Subcutaneous adipose tissue (tissue), 3 donors: ENCODE results near the genes CNTN6 and CNTN4.

DNA sequence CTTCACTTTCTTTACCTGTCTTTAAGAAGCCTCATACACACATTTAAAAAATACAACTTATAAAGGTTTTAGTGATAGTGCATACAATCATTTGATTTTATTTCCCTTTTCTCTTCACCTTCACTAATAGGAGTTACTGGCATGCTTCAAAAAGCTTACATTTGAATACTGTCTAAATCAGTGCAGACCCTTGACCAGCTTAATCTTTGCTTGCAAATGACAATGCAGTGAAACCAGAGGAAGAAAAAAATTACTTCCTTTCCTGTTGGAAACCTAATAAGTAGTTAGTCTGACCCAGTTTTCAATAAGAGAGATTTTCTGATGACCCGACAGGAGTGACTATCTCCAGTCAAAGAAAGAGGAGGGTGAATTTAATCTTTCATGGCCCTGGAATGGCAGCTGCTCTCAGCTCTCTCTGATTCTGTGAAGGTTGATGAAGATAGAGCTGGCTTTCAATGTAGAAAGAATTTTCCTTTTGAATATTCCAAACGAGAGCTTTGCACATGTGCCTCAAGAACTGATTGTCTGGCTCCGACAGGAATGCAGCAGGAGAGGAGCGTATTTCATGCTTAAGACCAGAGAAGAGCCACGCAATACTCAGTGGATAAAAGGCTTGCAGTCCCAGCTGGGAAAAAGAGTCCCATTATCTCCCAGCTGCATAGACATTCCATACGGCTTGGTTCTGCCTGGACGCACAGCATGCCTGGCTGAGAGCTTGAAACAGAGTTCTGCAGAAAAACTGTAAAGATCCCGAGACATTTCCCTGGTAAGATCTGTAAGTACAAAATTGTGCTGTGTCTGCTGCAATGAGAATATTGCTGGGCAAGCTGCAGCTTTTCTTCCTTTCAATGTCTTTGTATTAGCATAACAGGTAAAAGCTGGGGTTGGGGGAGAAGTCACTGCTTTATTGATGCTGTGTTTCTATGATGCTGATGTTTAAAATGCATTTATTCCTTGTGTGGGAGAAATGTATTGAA lies at the start of gene CNTN6:
TSS of gene CNTN6 (plus strand) at position 670 of the 977 bp plus-strand sequence.
- PRO-cap = no peak
- RAMPAGE, long total RNA, 3 experiments = no peak in any of the 3 experiments

- PRO-cap = bidirectional peak, plus-strand start at chr3:2098866, minus-strand start at chr3:2098656
- RAMPAGE, long total RNA, 3 experiments = start-site peak on the plus strand in 2 of 3 experiments, at chr3:2098876-2098962 at its widest, 16 to 26 reads per replicate
Measured at GRCh38 chr3:2098338-2099038, at the start of gene CNTN4. CNTN4 (plus strand) TSS chr3:2098866.

DNA sequence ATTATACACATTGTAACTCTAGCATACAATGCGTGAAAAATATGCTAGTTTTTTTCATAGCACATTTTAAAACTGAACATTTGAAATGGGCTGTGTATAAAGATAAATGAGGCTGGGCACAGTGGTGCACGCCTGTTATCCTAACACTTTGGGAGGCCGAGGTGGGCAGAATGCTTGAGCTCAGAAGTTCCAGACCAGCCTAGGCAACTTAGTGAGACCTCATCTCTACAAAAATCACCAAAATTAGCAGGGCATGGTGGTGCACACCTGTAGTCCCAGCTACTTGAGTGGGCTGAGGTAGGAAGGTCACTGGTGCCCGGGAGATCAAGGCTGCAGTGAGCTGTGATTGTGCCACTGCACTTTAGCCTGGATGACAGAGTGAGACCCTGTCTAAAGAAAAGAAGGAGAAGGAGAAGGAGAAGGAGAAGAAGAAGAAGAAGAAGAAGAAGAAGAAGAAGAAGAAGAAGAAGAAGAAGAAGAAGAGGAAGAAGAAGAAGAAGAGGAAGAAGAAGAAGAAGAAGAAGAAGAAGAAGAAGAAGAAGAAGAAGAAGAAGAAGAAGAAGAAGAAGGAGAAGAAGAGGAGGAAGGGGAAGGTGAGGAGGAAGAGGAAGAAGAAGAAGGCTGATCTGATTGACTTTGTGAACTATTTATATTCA lies 188.7 kb downstream of the CNTN4 start:
- PRO-cap = no peak
- RAMPAGE, long total RNA, 3 experiments = no peak in any of the 3 experiments

DNA sequence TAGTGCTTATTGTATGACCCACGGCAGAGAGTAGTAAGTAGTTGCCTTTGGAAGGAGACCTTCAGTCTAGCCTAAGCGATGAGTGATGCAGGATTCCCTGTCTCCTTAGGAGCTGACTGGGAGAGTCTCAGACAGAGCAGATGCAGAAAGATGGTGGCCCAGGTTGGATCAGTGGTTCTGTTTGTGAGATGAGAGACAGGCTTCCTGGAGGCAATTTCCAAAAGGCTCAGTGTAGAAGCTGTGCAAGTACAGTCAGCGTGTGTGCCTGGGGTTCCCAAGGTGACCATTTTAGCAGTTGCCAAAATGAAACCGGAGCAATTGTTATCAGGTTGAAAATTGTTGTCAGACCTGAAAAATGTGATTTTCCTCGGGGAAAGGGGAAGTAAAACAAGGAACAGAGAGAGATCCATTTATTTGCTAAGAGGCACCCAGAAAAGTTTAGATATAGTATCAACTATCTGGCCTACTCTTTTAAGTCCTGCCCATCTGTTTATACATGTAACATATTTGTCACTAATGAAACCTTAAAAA lies 755 bp upstream of the IL5RA start:
- PRO-cap = no peak
- RAMPAGE, long total RNA, 3 experiments = no peak in any of the 3 experiments

GRCh38 chr3:3157498-3158060 lies 21.9 kb downstream of the CRBN start:
- PRO-cap = no peak
- RAMPAGE, long total RNA, 3 experiments = no peak in any of the 3 experiments

GRCh38 chr3:4338875-4339783 lies 36.0 kb downstream of the SETMAR start:
- PRO-cap = no peak
- RAMPAGE, long total RNA, 3 experiments = no peak in any of the 3 experiments

DNA sequence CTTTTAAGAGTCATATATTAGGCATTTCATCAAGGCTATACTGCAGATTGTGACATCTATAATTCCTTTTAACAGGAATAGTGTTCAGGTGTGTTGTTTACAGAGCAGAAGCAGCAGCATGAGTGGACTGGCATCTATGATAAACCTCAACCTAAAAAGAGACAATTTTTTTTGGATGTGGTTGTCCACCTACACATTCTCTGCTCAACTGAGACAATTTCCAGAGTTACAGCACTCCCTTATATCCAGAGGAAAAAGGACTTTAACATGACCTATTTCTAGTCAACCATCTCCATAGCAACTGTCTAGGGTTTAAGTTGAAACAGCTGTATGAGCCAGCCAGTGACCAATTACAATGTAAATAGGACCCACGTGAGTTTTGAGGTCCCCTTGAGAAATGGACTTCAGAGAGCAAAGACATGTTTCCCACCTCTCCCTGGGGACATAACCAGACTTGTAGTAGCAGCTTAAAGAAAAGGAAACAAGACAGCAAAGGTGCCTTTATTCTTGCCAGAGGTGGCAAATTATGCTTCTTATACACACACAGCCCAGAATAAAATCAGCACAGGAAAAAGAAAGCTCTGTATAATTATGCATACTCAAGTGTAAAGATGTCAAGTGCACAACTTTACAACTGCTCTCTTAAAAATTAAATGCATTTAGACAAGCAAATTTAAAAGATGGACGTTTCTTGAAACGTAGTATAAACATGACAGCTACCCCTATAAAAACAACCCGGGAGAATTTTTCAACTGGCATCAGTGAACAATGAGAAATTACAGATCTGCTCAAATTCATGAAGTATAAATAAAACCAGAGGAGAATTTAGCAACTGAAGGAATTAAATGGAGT lies 40.3 kb downstream of the SUMF1 start:
- PRO-cap = no peak
- RAMPAGE, long total RNA, 3 experiments = no peak in any of the 3 experiments

- PRO-cap = unidirectional peak, minus-strand start at chr3:4584525; unidirectional peak, minus-strand start at chr3:4584545
- RAMPAGE, long total RNA, 3 experiments = no peak in any of the 3 experiments
Measured at GRCh38 chr3:4584034-4584905, 91.1 kb downstream of the ITPR1 start.

DNA sequence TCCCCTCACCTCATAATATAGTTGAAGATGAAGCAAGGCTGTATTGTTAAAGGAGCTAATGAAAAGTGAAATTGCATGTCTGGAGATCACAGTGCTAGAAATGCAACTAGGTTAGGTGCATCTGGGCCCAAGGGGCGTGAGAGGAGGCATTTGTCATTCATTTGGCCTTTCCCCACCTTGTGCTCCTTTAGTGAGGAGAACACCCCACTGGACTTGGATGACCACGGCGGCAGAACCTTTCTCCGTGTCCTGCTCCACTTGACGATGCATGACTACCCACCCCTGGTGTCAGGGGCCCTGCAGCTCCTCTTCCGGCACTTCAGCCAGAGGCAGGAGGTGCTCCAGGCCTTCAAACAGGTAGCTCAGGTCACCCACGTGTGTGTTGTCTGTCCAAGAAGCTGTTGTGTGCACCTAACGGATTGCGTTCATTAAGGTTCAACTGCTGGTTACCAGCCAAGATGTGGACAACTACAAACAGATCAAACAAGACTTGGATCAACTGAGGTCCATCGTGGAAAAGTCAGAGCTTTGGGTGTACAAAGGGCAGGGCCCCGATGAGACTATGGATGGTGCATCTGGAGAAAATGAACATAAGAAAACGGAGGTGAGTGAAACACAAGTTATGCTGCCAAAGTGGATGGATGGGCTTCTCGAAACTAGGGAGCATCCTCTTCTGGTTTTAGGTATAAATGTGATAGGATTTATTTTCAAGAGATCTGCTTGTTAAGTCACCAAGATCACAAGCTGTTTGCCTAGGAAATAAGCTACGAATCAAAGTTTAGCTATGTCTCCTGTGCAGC lies 190.2 kb downstream of the ITPR1 start:
- PRO-cap = no peak
- RAMPAGE, long total RNA, 3 experiments = start-site peak on the plus strand in 1 of 3 experiments, centred at positions 282 to 525 of the sequence, 15 to 20 reads per replicate

DNA sequence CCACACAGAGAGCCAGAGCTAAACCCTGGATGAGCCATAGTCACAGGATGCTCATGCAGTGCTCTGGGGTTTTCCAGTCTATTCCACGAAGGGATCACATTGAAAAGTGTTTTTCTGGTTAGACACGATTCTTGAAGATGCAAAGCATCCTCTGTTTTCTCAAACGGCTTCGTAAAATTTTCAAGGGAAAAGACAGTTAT lies 230.0 kb downstream of the ITPR1 start:
- PRO-cap = no peak
- RAMPAGE, long total RNA, 3 experiments = no peak in any of the 3 experiments

DNA sequence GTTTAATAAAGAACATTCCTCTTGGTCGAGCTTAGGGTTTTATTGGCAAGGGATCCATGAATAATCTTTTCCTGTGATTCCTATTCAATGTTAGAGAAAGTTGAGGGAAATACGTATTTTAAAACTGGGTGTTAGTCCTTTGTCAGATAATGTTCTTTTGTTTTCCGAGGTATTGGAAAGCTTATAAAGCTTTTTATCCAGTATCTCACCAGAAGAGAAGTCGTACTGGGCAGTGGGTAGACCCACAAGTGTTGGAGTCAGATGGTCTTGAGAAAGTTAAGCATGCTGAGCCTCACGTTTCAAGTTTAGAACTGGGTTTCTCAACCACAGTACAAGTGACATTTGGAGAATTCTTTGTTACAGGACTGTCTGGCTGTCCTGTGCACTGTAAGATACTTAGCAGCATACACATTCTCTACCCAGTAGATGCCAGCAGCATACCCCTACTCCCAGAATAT lies 212.3 kb upstream of the BHLHE40 start:
- PRO-cap = no peak
- RAMPAGE, long total RNA, 3 experiments = no peak in any of the 3 experiments

GRCh38 chr3:4776295-4776953 lies 202.8 kb upstream of the BHLHE40 start:
- PRO-cap = no peak
- RAMPAGE, long total RNA, 3 experiments = no peak in any of the 3 experiments

GRCh38 chr3:4807373-4807697 lies 171.9 kb upstream of the BHLHE40 start:
- PRO-cap = unidirectional peak, minus-strand start at chr3:4807424
- RAMPAGE, long total RNA, 3 experiments = no peak in any of the 3 experiments

- PRO-cap = no peak
- RAMPAGE, long total RNA, 3 experiments = no peak in any of the 3 experiments
Measured at GRCh38 chr3:4820915-4821852, 158.1 kb upstream of the BHLHE40 start.

- PRO-cap = no peak
- RAMPAGE, long total RNA, 3 experiments = no peak in any of the 3 experiments
Measured at GRCh38 chr3:4886925-4887700, 92.1 kb upstream of the BHLHE40 start.

- PRO-cap = no peak
- RAMPAGE, long total RNA, 3 experiments = no peak in any of the 3 experiments
Measured at GRCh38 chr3:4965908-4966614, 13.2 kb upstream of the BHLHE40 start.

DNA sequence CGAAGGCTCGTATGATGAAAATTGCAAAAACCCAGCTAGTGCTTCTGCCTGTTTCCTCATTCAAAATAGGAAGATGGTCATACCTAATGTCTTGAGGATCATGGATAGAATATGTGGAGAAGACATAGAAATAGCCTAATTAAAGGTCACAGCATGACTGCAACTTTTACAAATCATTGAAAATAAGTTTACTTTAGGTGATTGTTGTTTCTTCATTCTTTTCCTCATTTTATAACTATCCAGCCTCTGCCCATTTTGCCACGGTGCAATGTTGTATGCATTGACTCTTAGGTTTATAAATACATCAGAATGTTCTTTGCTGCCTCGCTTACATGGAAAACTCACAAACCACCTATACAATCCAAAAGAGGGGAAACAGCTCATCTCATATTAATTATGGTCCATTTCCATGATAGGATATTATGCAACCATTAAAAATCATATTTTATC lies 3.0 kb downstream of the BHLHE40 start:
- PRO-cap = no peak
- RAMPAGE, long total RNA, 3 experiments = no peak in any of the 3 experiments

GRCh38 chr3:5194648-5195519 lies 7.4 kb downstream of the EDEM1 start:
- PRO-cap = unidirectional peak, plus-strand start at chr3:5195005
- RAMPAGE, long total RNA, 3 experiments = no peak in any of the 3 experiments

GRCh38 chr3:6769663-6770450 lies 91.1 kb upstream of the GRM7 start:
- PRO-cap = no peak
- RAMPAGE, long total RNA, 3 experiments = no peak in any of the 3 experiments

DNA sequence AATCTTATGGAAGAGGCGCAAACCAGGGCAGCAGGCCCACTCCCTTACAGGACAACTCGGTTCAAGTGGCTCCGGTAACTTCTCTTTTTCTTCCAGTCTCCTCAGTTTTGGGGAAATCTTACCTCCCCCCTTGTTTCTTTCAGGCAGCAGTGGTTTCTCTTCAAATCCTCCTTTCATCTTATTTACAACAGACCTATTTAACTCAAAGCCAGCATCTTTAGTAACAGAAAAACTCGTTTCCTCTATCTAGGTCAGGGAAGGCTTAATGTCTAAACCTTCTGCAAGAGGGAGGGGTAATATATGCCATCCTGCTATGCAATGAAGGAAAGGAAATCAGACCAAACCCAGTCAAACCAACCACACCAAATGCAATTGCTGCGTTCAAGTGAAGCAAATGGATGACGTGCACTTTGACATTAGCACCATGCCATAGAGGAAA lies 163.1 kb downstream of the GRM7 start:
- PRO-cap = no peak
- RAMPAGE, long total RNA, 3 experiments = no peak in any of the 3 experiments